ENCODE measurements around the gene FAAH.

DNA sequence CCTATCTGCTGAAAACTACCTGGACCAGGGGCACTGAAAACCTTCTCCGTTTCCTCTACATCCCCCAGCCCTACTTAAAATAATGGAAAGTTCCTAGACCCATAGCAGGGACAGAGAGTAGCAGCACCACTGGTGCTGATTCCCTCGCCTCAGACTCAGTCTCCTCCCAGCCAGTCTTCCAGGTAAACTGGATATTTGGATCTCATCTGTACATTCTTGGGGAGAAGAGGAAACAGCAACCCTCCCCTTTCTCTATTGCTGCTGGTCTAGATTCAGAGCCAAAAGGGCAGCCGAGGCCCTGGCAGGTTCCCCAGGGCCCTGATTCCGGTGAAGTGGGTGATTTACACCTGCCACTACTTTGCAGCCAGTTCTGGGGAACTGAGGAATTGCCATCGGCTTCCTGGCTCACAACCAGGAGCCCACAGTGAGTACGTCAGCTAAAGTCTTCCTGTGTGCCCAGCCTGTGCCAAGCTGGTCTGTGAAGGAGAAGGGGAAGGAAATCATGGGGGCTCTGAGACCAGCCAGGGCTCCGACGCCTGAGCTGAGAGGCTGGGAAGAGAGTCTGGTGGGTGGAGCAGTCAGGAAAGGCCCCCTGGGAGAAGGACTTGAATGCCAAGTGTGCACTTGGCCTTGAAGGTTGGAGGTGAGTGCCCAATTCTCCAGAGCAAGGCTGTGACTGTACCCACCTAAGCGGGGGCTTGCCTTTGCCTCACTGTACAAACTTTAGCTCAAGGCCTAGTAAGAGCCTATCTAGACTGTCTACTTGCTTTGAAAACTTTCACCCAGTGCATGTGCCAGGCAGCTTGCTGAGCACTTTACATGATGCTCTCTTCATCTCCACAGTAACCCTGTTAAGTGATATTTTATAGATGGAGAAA lies 1.2 kb downstream of the LURAP1 start:
- RRBS: no CpG with 5 or more reads among the region's 9 CpGs
CAGE:
- cytosol, long polyA plus RNA: no peak
- long polyA plus RNA: no peak
- nucleus, long polyA plus RNA: no peak

DNA sequence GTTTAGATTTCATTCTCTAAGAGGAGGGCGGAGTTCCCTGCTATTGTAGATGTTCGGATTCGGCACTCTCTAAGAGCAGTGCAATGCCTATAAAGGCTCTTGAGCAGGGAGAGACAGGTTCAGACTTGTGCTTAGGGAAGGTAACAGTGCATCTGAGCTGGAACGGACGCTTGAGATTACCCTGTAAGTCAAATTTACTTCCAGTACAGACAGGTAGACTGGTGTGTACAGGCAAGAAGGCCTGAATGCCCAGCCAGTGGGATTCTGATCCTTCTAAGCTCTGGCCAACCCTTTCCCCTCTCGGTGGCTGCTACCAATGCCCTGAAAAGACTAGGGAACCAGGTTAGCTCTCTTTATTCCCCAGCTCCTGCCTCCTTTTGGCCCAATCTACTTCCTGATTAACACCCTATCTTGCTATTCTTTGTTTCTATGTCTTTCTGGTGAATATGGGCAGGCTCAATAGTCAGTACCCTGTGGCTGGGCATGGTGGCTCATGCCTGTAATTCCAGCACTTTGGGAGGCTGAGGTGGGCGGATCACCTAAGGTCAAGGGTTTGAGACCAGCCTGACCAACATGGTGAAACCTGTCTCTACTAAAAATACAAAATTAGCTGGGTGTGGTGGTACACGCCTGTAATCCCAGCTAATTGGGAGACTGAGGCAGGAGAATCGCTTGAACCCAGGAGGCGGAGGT lies 15.6 kb downstream of the LURAP1 start:
- RRBS: no CpG with 5 or more reads among the region's 10 CpGs
CAGE:
- cytosol, long polyA plus RNA: no peak
- long polyA plus RNA: no peak
- nucleus, long polyA plus RNA: no peak

GRCh38 chr1:46304638-46305131 lies 1.2 kb downstream of the UQCRH start:
- RRBS: no CpG with 5 or more reads among the region's 14 CpGs
CAGE:
- cytosol, long polyA plus RNA: no peak
- long polyA plus RNA: no peak
- nucleus, long polyA plus RNA: no peak

DNA sequence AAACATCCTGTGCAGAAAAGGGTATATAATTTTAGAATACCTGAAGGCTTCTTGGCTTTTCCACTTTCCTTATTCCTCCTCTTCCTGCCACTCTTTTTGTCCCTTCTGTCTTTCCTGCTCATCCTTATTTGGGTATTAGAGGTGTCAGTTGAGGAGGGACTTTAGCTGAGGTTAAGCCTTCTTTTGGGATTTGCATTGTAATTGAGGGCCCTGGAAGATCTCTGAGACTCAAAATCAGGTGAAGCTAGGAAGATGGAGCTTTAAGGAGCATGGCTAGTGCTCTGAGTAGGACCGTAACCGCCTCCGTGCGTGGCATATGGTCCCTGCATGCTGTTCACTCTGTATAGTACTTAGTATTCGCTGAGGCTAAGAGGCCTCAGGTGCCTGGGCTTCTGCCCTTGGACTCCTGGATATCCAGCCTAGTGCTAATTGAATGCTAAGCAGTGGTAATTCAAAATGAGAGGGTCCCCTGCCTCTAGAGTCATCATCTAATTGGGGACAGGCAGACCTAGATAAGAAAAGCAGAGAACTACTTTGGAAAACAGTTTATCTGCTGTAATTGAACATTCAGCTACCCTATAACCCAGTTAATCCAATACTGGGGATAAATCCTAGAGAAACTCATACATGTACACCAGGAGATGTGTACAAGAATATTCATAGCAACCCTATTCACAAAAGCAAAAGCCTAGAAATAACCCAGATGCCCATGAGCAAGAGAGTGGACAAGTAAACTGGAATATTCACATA lies 22.6 kb downstream of the NSUN4 start:
- RRBS: no CpG with 5 or more reads among the region's 5 CpGs
CAGE:
- cytosol, long polyA plus RNA: no peak
- long polyA plus RNA: no peak
- nucleus, long polyA plus RNA: no peak

DNA sequence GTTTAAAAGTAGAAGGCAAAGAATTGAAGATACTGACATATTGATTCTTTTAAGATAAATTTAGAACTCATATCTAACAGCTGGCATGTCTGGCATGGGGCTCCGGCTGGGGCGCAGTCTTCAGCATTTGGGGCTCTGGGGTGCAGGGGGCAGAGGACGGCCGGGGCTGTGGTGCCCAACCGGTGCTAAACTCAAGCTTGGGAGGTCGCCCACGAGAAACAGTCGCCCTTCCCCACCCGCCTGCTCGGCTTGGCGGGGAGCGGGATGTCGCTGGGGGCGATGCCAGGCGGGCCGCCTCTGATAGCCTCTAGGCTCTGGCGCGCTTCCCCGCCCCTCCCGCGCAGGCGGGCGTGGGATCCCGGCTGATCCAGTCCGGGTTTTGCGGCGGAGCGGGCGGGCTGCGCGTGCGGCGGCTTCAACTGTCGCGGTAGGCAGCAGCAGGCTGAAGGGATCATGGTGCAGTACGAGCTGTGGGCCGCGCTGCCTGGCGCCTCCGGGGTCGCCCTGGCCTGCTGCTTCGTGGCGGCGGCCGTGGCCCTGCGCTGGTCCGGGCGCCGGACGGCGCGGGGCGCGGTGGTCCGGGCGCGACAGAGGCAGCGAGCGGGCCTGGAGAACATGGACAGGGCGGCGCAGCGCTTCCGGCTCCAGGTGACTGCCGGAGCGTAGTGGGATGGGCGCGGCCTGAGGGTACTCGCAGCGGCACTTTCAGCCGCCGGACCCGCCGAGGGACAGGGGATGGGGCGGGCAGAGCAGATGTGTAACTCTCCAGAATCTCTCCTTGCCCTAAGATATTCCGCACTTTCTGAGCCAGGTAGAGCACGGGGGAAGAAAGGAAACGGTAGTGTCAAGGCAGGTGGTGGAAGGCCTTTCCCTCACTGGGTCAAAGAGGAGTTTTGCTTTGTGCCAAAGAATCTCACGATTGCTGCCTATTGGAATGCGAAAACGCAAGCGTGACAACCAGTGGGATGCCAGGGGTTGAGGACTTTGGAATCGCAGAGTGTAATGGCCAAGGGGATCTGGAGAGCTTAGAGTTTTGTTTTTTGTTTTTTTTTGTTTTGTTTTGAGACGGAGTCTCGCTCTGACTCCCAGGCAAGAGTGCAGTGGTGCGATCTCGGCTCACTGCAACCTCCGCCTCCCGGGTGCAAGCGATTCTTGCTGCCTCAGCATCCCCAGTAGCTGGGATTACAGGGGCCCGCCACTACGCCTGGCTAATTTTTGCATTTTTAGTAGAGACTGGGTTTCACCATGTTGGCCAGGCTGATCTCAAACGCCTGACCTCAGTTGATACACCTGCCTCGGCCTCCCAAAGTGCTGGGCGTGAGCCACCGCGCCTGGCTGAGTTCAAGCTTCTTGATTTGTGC lies at the start of gene FAAH:
Gene FAAH, plus strand, starts transcription at position 422 of the 1,361 bp plus-strand sequence.
- RRBS: 17% methylated on average over 37 of the region's 96 CpGs
CAGE:
- cytosol, long polyA plus RNA: no peak
- long polyA plus RNA: no peak
- nucleus, long polyA plus RNA: no peak

- RRBS: no CpG with 5 or more reads among the region's 17 CpGs
CAGE:
- cytosol, long polyA plus RNA: no peak
- long polyA plus RNA: no peak
- nucleus, long polyA plus RNA: no peak
Measured at GRCh38 chr1:46613521-46614242, 2.9 kb downstream of the MOB3C start.

- RRBS: no CpG with 5 or more reads among the region's 9 CpGs
CAGE:
- cytosol, long polyA plus RNA: no peak
- long polyA plus RNA: no peak
- nucleus, long polyA plus RNA: no peak
Measured at GRCh38 chr1:46635701-46636429, 19.3 kb upstream of the MOB3C start.

DNA sequence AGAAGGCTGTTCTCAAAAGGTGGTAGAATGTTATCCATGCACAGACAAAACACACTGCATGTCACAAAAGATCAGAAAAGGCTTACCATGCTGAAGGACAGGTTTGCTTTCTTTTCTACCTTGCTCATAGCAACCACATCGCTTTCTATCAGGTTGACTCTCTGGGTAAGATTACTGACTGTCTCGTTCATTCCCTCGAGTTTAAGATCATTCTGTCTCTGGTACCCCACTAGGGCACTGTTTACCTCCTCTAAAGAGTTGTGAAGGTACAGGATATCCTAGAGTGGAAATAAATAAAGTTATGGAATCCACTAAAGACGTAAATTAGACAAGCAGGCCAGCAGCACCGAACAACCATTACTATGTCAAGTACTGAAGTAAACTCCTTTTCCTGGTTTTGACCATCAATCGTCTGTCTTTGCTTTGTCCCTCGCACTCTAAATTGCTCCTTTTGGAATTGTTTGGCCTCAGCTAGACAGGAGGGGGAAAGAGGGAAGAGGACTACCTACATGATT lies 16.7 kb downstream of the TEX38 start:
- RRBS: no CpG with 5 or more reads among the region's 7 CpGs
CAGE:
- cytosol, long polyA plus RNA: no peak
- long polyA plus RNA: no peak
- nucleus, long polyA plus RNA: no peak

- RRBS: no CpG with 5 or more reads among the region's 5 CpGs
CAGE:
- cytosol, long polyA plus RNA: no peak
- long polyA plus RNA: no peak
- nucleus, long polyA plus RNA: no peak
Measured at GRCh38 chr1:46820318-46821386, 21.8 kb downstream of the CYP4B1 start.

- RRBS: no CpG with 5 or more reads among the region's 5 CpGs
CAGE:
- cytosol, long polyA plus RNA: no peak
- long polyA plus RNA: no peak
- nucleus, long polyA plus RNA: no peak
Measured at GRCh38 chr1:46857384-46857910, 58.6 kb downstream of the CYP4B1 start.

- RRBS: no CpG with 5 or more reads among the region's 2 CpGs
CAGE:
- cytosol, long polyA plus RNA: no peak
- long polyA plus RNA: no peak
- nucleus, long polyA plus RNA: no peak
Measured at GRCh38 chr1:46986327-46986997, 37.0 kb upstream of the CYP4X1 start.

DNA sequence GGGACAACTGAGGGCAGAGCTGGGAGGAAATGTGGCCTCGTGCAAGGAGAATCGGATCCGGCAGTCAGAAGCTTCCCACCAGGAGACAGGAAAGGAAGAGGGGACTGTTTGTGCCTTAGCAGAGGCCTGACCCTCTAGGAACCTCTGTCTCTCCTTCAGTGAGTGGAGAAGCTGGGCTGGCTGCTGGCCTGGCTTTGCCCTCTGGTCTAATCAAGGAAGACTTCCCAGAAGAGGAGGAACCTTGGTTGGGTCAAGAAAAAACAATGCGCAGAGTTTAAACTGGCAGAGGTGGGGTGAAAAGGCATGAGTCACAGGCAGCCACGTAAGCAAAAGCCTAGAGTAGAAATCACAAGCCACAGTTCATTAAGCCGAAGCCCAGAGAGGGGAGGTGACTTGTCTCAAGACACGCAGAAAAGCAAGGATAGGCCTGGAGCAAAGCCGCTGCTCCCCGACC lies 8.0 kb downstream of the PDZK1IP1 start:
- RRBS: no CpG with 5 or more reads among the region's 9 CpGs
CAGE:
- cytosol, long polyA plus RNA: no peak
- long polyA plus RNA: no peak
- nucleus, long polyA plus RNA: no peak

GRCh38 chr1:47192718-47193288 lies 3.0 kb upstream of the PDZK1IP1 start:
- RRBS: no CpG with 5 or more reads among the region's 9 CpGs
CAGE:
- cytosol, long polyA plus RNA: no peak
- long polyA plus RNA: no peak
- nucleus, long polyA plus RNA: no peak

DNA sequence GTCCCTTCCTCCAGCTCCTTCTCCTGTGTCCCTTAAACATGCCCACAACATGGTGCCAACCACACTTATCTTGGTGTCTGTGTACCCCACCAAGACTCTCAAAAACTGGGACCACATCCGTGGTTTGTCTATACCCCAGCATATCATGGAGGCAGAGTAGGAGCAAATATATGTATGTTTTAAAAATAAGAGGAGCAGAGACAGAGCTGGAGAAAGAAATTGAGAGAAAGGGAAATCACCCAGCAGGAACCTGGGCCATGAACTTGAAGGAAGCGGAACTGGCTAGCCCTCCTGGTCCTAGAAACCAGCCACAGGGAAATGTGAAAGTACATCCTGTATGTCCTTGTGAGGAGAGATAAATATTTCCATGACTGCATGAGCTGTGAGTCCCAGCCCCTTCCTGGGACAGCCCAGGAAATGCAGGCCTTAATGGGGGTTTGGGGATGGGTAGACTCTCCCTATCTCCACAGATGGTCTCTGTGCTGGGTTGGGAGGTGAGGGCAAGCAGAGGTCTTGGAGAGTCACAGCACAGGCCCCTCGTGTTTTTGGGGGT lies 9.4 kb upstream of the TAL1 start:
- RRBS: no CpG with 5 or more reads among the region's 3 CpGs
CAGE:
- cytosol, long polyA plus RNA: no peak
- long polyA plus RNA: no peak
- nucleus, long polyA plus RNA: no peak

- RRBS: no CpG with 5 or more reads among the region's 3 CpGs
CAGE:
- cytosol, long polyA plus RNA: no peak
- long polyA plus RNA: no peak
- nucleus, long polyA plus RNA: no peak
Measured at GRCh38 chr1:47324552-47325147, 8.9 kb upstream of the CMPK1 start.

DNA sequence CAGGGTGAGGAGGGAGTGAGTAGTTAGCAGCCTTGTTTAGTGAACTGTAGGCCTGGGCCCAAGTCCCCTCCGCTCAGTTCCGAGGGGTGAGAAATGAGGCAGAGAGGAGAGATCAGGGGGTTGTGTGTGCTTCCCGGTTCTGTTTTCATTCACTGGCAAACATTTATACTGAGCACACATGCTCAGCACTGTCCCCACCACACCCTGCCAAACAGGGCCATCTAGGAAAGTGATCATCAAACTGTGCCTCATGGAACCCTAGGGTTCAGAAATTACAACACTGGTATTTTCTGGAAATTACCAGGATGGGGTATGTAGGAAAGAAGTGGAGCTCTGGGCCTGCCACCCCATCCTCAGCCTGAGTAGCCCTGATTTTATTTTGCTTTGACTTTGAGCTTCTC lies 84.0 kb downstream of the FOXD2 start:
- RRBS: no CpG with 5 or more reads among the region's 3 CpGs
CAGE:
- cytosol, long polyA plus RNA: no peak
- long polyA plus RNA: no peak
- nucleus, long polyA plus RNA: no peak

DNA sequence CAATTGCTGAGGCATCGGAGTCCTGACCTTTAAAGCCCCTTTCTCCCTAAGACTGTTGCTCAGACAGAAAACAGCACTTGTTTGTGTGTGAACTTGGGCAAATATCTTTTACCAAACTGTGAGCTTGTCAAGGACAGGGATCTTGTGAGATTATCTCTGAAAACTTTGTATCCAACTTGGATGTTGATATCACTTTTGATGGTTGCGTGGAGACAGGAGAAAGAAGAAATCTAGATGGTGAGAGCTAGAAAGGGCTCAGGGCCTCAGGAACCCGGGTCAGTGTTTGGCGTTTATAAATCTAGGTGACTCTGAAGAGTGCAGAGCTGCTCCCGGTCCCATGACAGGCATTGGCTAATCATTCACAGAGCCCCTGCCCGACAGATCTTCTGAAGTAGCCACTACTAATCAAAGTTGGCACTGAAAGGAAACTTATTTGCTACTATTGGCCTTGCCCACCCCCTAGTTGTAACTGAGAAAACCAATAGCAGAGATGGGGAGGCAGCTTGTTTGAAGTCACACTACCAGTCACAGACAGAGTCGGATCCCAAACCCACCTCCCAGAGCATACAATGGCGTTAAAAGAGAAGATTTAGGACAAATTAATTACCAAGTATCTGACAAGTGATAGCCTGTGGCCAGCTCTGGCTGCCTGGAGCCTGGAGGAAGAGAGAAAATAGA lies 122.4 kb downstream of the FOXD2 start:
- RRBS: no CpG with 5 or more reads among the region's 8 CpGs
CAGE:
- cytosol, long polyA plus RNA: no peak
- long polyA plus RNA: no peak
- nucleus, long polyA plus RNA: no peak

- RRBS: no CpG with 5 or more reads among the region's 21 CpGs
CAGE:
- cytosol, long polyA plus RNA: no peak
- long polyA plus RNA: no peak
- nucleus, long polyA plus RNA: no peak
Measured at GRCh38 chr1:47708251-47708670, 270.4 kb downstream of the FOXD2 start.

DNA sequence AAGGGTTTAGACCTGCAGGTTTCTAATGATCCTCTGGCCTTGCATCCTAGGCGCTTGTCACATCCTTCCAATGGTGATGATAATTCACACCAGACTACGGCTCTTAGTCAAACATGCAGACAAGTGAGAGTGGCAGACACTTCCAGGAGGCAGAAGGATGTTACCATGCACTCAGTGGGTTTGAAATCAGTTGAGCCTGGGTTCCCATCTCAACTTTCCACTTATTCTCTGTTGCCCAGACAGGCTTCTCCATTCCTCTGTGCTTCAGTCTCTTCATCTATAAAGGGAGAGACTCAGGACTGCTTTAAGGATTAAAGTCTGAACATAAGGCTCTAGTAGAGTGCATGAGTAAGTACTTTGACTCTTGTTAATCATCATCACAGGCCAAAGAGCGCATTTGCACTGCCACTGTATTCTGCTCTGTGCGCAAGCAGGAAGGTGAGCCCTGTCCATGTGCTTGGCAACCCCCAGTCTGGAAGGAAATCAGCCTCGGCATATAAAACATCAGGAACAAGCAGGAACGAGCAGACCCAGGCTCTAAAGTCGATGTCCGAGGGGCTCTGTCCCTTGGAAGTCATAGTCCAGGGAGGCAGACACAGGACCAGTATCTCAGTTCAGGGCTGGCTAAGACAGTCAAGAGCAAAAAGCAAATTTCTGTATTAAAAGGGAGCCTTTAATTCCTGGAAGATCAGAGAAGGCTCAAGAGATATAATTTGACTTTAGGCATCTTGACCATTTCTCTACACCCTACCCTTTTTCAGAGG lies 131.3 kb downstream of the TRABD2B start:
- RRBS: no CpG with 5 or more reads among the region's 8 CpGs
CAGE:
- cytosol, long polyA plus RNA: no peak
- long polyA plus RNA: no peak
- nucleus, long polyA plus RNA: no peak

GRCh38 chr1:48777293-48777905 lies 708 bp upstream of the BEND5 start:
- RRBS: no CpG with 5 or more reads among the region's 13 CpGs
CAGE:
- cytosol, long polyA plus RNA: no peak
- long polyA plus RNA: no peak
- nucleus, long polyA plus RNA: no peak

Measured in SK-N-SH (cell line).